AG04449 (cell line): ENCODE data around the gene STIL.

DNA sequence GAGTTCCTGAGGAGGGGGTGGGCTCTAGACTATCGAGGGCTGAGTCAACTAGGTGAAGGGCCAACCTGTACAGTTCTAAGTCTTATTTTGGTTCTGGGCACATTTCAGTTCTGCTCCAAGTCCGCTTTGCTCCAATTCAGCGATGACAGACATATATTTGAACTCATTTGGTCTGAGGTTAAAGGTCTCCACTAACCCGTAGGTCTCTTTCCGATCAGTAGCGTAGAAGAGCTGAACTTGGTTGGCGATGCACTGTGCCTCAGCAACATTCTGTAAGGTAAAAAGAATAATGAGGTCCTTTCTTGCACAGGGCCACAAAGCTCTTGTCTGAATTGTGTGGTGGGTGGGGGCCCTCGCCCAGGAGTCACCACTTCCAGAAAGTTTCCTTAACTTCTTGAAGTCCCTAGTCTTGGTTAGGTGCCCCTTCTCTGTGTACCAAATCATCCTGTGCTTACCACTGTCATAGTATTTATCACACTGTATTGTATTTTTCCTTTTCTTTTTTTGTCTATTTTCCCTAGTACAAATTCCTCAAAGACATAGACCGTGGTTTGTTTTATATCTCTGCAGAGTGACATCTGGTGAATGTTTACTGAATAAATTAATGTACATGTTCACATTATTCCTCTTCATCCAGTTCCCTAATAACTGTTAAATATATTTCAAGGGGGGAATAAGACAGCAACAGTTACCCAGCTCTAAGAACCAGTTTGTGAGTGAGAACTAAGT, 19.3 kb upstream of the MOB3C start:
- RRBS, result no CpG with 5 or more reads among the region's 9 CpGs

GRCh38 chr1:46653484-46654094, 14.6 kb downstream of the ATPAF1 start:
- RRBS, result no CpG with 5 or more reads among the region's 3 CpGs

DNA sequence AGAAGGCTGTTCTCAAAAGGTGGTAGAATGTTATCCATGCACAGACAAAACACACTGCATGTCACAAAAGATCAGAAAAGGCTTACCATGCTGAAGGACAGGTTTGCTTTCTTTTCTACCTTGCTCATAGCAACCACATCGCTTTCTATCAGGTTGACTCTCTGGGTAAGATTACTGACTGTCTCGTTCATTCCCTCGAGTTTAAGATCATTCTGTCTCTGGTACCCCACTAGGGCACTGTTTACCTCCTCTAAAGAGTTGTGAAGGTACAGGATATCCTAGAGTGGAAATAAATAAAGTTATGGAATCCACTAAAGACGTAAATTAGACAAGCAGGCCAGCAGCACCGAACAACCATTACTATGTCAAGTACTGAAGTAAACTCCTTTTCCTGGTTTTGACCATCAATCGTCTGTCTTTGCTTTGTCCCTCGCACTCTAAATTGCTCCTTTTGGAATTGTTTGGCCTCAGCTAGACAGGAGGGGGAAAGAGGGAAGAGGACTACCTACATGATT, 16.7 kb downstream of the TEX38 start:
- RRBS, result no CpG with 5 or more reads among the region's 7 CpGs

DNA sequence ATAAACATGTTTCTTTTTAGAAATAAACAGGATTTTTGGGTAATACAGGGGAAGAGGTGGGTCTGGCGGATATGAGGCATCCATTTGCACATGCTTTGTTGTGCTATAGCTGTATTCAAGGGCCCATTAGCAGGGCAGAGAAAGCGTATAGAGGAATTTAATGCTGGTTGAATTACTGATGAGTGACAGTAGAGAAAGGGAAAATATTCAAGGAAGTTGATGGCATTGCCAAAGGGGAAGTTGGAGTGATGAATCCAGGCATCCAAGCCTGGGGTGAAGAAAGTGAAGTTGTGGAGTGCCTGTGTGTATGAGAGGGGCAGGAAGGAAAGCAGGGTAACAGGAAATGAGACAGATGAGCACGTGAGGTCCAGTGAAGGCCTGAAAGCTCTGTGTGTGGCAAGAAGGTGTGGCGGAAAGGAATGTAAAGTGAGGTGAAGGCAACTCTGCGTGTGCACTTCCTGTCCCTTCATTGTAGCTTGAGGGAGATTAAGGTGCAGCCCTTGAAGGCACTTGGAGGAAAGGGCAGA, 58.6 kb downstream of the CYP4B1 start:
- RRBS, result no CpG with 5 or more reads among the region's 5 CpGs

DNA sequence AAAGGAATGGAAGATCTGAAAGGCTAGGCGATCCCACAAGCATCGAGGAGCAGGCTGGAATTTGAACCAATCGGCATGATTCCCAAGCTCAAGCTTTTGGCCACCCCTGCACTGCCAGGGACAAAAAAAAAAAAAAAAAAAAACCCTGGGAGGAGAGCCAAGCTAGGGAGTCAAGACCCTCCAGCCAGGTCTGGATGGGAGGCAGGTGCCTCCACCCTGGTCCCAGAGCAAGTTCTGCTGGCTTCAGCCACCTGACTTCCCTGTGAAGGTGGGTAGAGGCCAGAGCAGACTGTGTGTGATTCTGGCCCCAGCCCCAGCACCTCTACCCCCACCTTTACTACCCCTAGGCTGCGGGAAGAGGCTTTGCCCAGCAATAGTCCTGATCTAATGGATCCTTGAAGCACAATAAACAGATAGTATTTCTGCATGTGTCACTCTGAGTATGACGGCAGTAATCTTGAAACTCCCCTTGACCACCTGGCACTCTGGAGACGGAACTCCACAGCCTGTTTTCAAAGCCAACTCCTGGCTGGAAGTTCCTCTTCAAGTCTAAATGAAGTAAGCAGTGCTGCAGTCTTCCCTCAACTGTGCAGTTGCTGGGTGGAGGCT, 9.8 kb downstream of the PDZK1IP1 start:
- RRBS, result no CpG with 5 or more reads among the region's 6 CpGs

GRCh38 chr1:47225365-47226127, 6.5 kb downstream of the TAL1 start:
- RRBS, result 2% methylated on average over 24 of the region's 82 CpGs

DNA sequence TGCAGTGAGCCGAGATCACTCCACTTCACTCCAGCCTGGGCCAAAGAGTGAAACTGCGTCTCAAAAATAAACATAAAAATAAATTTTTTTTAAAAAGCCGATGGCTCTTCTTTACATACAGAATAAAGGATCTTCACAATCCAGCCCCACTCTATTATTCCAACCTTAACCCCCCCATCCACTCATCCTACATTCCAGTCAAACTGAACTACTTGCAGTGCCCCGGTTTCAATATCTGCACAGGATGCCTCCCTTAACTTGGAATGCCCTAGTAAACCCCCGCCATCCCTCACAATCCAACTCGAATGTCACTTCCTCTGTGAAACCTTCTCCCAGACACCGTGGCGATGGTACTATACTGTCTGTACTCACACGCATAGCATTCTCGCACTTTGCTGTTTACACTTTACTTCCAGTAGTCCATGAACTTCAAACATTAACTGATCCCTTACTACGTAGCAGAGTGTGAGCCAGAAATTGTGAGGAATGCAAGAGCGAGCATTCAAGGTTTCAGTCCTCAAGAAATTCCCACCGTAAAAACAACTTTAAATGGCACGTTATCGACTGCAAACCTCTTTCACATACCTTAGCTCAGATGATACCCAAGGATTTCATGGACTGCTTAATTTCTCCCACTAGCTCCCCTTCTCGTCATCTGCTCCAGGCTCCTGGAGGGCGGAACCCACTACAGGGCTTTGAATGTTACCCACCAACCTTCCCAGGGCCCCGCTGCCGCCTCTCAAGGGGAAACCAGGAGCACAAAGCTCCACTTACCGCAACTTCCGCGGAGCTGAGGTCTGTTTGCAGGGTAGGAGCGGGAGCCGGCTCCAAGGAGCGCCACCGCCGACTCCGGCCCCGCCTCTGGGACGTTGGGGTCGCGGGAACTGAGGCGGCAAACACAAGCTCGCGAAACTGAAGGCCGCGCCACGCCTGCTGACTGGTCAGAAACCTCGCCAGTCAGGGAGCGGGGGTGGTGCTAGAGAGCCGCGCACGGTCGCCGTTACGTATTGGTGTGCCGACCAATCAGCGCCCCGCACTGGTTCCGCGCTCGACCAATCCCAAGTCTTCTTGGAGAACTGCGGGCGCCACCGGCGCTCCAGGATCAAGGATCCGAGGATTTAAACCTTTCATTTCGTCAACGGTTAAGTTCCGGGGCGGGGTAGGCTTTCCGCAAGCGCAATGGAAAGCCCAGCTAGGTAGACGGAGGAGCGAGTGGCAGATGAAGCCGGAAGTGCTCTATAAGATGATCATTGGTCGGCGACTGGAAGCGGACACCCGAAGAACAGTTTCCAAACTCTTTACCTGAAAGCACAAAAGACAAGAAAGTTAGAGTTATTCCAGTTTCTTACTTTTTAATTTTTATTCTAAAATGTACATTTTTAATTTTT, at the start of gene STIL:
Gene STIL, minus strand, starts transcription at position 886 of the 1,388 bp plus-strand sequence.
- RRBS, result 3% methylated on average over 10 of the region's 70 CpGs

DNA sequence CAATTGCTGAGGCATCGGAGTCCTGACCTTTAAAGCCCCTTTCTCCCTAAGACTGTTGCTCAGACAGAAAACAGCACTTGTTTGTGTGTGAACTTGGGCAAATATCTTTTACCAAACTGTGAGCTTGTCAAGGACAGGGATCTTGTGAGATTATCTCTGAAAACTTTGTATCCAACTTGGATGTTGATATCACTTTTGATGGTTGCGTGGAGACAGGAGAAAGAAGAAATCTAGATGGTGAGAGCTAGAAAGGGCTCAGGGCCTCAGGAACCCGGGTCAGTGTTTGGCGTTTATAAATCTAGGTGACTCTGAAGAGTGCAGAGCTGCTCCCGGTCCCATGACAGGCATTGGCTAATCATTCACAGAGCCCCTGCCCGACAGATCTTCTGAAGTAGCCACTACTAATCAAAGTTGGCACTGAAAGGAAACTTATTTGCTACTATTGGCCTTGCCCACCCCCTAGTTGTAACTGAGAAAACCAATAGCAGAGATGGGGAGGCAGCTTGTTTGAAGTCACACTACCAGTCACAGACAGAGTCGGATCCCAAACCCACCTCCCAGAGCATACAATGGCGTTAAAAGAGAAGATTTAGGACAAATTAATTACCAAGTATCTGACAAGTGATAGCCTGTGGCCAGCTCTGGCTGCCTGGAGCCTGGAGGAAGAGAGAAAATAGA, 122.4 kb downstream of the FOXD2 start:
- RRBS, result no CpG with 5 or more reads among the region's 8 CpGs

GRCh38 chr1:47685059-47685258, 247.1 kb downstream of the FOXD2 start:
- RRBS, result no CpG with 5 or more reads among the region's 2 CpGs

DNA sequence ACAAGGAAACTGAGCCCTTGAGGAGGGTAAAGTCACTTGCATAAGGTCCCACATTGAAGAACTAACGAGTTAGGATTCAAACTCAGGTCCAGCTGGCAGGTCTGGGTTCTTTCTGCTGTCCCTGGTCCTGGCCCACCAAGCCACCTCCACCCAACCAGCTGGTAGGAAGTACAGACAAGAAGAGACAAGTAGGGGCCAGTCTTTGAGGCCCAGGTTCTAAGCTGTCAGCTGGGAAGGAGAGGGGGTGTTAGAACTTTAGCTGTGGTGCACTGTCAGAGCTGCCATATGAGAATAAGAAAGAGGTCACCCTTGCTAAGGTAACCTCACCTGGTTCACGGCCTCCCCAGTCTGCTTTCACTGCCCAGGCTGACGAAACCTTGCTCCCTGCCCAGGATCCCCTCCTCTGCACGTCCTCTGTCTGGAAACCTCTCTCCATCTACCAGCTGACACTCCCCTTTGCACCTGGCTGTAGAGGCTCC, 188.5 kb downstream of the TRABD2B start:
- RRBS, result no CpG with 5 or more reads among the region's 4 CpGs

DNA sequence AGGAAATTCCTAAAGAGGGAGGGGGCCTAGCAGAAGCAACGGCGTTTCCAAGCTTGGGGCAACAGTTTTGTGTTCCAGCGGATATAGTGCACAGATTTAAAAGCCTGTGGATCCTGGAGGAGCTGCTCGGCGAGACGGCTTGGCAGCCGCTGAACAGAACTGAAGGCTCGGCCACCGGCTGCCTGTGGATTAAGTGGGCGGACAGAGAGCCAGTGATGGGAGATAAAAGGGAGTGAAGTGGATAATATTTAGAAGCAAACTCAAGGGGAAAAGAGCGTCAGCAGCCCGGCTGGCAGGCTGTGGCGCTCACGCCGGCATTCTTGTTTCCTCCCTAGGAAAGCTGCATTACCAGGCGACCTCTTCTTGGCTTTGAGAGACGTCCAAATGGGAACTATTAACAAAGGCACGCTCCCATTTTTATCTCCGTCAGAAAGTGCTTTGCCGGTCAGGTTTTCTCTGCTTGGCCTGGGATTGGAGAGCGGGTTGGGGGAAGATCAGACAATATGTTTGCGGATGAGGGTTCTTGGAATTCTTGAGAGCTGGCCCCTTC, 10.4 kb downstream of the TRABD2B start:
- RRBS, result 25% methylated on average over 2 of the region's 22 CpGs

GRCh38 chr1:48077873-48078304, 80.7 kb upstream of the TRABD2B start:
- RRBS, result no CpG with 5 or more reads among the region's 5 CpGs

DNA sequence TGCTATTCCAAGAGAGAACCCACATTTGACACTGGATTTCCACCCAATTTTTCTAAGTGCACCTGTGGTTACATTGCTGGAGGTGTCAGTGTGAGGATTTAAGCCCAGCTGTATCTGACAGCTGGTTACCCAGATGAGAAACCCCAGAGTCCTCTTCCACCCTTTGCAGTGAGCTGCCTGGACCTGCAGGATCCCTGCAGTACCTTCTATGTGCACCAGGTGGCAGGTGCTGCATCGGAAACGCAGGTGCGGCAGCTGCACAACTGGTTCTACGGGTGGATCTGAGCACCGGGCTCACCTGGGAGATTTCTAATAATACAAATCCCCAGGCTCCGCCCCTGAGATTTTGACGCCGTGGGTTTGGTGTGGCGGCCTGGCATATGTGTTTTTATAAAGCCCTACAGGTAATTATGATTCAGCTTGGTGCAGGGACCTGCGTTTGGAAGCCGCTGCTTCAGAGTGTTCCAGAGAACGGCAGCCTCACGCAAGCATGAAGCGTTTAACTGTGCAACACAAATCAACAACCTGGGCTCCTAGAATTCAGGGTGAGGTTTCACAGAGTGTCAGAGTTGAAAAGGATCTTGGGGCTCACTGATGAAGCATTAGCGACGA, 96.6 kb upstream of the TRABD2B start:
- RRBS, result no CpG with 5 or more reads among the region's 16 CpGs

DNA sequence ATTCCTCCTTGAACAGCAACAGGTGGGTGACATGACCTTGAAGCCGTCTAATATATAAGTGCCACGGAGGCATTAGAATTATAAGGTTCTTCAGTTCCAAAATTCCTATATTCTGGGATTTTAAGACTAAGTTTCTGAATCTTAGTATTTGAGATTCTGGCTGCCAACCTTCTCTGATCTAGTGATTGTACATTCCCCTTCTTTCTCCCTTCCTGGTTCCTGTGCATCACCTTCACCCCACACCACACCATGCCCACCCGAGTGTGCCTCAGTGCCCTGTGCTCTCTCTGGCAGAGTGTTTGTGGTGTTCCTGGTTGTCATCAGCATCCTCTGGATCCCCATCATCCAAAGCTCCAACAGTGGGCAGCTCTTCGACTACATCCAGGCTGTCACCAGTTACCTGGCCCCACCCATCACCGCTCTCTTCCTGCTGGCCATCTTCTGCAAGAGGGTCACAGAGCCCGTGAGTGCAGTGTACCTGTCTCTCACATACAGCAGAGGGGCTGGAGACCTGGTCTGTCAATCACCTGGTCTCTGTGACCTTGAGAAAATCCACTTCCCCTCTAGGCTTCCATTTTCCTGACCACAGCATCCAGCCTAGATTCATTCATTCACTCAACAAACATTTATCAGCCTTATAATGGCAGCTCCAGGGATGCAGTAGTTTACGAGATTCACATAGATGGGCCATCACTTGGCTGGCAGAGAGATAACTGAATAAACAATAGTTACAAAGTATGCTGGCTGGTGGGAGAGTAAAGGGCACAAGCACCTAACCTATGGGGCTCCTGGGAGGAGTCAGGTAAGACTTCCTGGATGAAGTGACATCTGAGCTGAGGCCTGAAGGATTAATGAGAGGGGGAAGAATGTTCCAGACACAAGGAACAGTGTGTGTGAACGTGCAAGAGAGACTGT, 15.1 kb downstream of the SLC5A9 start:
- RRBS, result no CpG with 5 or more reads among the region's 8 CpGs

DNA sequence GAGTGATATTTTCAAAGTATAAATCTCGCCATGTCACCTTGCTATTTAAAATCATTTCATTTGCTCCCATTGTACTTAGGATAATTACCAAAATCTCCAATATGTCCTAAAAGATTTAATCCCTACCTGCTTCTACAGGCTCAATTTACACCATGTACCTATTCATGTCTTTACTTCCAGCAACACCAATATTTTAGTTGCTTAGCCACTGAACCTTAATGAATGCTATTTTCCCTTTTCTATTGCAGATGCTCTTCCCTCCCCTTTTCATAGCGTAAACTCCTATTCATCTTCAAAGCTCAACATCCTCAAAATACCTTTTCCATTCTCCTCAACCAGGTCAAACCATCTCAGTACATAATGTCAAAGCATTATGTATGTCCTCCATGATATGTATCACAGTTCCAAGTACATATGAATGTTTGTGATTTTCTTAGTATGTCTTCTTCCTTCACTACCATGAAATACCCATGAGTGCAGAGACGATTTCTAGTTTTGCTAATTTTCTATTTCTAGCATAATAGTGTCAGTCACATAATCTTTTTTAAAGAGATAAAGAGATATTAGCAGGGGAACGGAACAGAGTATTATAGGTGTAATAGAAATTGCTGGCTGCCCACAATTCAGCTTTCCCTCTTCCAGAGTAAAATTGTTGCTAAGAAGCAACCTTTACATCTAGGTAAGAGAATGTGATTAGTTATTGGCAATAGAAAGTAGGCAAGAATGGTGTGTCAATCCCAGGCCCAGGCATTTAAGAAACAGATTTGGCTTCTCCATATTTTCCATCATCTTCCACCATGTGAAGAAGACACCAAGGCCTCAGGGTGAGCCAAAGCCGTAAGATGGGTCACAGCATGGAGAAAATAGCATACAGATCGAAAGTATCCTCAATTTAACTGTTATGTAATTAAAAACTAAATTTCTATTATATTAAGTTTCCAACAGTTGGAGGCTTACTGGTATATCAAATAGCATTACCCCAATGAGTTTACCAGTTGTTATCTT, 94.5 kb downstream of the SPATA6 start:
- RRBS, result no CpG with 5 or more reads among the region's 6 CpGs

DNA sequence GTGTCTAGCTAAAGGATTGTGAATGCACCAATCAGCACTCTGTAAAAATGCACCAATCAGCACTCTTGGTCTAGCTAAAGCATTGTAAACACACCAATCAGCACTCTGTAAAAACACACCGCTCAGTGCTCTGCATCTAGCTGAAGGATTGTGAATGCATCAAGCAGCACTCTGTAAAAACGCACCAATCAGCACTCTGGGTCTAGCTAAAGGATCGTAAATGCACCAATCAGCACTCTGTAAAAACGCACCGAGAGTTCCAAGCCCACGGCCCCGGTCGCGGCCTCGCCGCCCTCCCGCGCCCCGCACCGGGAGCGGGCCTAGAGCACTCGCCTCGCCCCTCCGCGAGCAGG, 36.6 kb downstream of the SPATA6 start:
- RRBS, result no CpG with 5 or more reads among the region's 20 CpGs

DNA sequence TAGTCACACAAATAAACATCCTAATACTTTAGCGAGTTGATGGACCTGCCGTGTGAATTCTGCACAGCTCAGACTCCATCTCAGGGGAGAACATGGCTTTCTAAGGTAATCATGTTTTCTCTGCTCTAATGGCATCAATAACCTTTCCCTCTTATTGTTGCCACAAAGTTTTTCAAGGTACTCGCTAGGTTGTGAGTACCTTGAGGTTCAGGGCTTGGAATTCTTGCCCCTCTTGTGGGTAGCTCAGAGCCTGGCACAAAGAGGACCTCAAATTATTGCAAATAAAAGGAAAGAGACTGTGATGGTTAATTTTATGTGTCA, 55.6 kb upstream of the BEND5 start:
- RRBS, result no CpG with 5 or more reads among the region's 3 CpGs

DNA sequence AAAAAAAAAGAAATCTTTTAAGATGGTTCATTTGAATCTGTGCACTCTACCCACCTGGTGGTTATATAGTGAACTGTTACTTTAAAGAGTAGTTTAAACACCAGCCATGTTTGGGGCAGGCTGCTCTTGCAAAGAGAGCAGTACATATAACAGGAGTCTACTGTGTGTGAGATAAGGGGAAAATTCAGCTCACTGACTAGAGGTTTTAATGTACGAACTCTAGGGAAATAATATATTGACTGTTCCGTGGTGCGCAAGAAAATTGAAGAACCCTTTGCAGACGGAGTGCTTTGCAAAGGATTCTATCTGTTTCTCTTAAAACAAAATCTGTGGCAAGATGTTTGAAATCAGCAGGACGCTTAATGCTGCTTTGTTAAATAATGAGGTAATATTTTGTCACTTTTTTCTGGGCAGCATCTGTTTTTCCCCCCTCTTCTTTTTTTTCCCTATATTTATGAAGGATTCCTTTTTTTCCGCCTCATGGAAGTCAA, 3.1 kb upstream of the ELAVL4 start:
- RRBS, result no CpG with 5 or more reads among the region's 6 CpGs

- RRBS, result no CpG with 5 or more reads among the region's 2 CpGs
These were observed 70.9 kb downstream of the ELAVL4 start for GRCh38 chr1:50179599-50179942.